ENCODE measurements around the genes ZNG1C, MAMDC2 and RORB.

- RRBS = no CpG with 5 or more reads among the region's 71 CpGs
Observed at GRCh38 chr9:66269355-66270194, 532.6 kb downstream of the FOXD4L4 start.

DNA sequence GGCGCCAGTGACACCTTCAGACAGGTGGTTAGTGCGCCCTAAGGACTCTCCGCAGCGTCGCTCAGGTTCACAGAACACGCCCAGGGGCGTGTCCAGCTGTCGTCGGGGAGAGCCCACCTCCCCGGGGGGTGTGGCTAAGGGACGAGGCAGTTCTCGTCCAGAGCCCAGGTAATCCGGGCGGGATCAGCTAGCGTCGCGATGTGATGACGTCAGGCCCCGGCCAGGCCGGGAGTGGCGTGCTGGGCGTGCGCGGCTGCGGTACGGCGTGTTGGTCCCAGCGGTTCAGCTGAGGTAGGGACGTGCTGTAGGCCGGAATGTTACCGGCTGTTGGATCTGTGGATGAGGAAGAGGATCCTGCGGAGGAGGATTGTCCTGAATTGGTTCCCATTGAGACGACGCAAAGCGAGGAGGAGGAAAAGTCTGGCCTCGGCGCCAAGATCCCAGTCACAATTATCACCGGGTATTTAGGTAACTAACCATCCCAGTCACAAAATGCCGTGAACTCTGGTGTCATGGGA is at the start of gene ZNG1C:
Gene ZNG1C (plus strand): TSS at position 266 of the 518 bp plus-strand sequence.
- RRBS = no CpG with 5 or more reads among the region's 39 CpGs

DNA sequence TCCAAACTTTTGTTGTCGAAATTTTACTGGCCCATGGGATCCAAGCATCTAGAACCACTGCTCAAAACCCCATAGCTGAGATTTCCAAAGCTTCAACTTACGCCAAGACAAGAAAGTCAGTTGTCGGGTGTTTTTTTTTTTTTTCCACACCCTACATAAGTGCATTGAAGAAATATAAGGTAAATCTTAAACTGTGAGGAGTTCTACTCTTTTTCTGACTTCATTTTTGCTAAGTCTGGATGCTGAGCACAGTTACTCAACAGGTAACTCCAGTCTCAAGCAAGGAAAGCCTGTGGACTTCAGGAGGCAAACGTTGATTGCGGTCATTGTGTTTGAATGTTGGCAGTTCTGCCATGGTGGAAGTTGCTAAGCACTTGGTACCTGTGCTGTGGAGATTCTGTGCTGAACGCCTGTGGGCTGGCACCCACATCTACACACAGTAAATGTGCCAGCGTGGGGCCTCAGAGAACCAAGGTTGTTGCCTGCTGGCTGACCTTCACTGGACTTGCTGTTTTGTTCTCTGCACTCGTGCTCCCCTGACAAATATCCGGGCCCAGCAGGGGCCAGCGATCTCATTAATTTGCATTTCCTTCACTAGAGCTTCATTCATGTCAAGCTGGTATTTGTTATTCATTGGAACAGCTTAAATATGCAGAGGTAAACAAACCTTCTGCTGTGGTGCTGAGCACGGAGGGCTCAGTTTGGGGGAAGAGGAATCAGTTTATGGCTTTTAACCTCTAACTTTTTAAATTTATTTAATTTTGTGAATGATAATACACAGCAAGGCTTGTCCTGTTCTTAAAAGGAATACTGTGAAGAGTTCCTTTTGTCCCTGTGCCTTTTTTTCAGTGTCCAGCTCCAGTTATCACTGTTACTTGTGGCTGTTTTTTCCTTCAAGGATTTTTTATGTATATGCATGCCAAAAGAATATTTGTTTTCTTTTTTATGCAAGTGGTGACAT is 92.2 kb downstream of the PABIR1 start:
- RRBS = no CpG with 5 or more reads among the region's 11 CpGs

- RRBS = no CpG with 5 or more reads among the region's 5 CpGs
Observed at GRCh38 chr9:68996512-68996961, 17.4 kb downstream of the PRKACG start.

DNA sequence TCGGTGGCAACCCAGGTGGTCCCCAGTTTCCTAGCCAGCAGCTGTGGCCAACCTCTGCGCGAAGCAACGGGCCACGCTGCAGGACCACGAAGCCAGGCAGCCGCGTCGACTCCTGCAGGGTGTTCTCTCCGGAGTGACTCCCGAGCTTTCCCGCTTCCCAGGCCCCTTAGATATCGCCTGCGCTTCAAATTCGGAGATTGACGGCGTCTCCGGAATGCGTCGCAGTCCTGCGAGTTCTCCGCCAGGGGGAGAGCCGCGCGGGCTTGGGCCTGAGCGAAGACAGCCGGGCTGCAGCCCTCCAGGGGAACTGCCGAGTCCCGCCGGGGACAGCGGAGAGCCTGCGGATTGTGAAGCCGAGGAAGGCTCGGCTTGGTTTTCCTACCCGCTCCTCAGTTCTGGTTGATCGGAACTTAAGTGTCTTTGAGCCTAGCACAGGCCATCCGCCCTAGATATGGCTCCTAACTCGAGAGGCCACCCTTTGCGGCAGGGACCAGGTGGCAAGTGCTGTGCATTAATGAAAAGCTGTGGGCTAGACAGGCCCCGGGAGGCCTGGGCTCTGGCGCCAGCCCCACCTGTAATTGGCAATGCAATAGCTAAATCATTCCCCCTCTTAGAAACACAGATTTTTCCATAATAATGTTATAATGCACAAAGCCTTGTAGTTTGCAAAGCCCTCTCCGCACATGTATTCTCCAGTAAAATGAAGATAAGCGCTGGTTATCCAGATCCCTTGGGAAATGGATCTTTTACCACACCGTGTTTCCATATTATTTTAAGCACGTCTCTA is 821 bp upstream of the APBA1 start:
- RRBS = 4% methylated on average over 19 of the region's 45 CpGs

- RRBS = 8% methylated on average over 16 of the region's 48 CpGs
Observed at GRCh38 chr9:70043312-70044288, at the start of gene MAMDC2. MAMDC2 (plus strand) TSS chr9:70043848.

GRCh38 chr9:70412712-70413342 is 1.6 kb downstream of the KLF9 start:
- RRBS = 5% methylated on average over 9 of the region's 42 CpGs

DNA sequence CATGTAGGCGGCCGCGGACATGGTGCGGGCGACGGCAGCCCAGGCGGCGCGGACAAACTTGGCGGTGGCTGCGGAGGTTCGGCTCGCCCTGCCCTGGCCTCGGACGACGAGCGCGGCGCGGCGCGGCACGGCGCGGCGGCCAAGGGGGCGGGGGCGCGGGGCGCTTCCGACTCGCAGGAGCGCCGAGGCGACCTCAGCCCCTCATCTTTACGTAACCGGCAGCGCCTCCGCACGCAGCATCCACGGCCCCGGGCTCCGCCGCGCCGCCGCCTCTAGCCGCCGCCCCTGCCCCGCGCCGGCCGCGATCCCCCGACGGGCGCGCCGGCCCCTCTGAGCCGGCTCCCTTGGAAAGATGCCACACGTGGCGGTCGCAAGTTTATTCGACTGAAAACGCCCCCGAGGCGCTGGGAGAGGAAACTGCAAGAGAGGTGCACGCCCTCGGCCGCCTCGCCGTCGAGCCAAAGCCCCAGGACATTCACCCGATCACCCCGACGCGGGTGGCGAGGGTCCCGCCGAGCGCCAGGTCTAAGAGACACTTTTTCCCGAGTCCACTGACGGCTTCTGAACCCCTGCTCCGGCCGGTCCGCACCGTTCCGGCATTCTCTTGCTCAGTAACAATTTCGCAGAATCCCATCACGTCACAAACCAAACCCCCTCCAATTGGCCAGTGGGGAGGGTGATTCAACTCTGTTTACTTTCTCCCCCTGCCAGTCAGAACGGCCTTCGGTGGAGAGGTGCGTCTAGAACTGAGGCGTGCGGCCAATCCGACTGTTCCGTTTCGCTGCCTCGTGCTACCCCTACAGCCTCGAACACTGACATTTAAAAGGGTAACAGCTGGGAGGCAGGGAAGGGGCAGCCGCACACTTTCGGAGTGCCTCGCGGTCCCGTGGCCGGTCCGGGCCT is 863 bp downstream of the KLF9 start:
- RRBS = 3% methylated on average over 11 of the region's 107 CpGs

- RRBS = no CpG with 5 or more reads among the region's 2 CpGs
Observed at GRCh38 chr9:70602323-70602834, 187.9 kb upstream of the KLF9 start.

GRCh38 chr9:71697260-71697611 is 71.1 kb downstream of the CEMIP2 start:
- RRBS = no CpG with 5 or more reads among the region's 4 CpGs

- RRBS = no CpG with 5 or more reads among the region's 6 CpGs
Observed at GRCh38 chr9:71739809-71740638, 28.3 kb downstream of the CEMIP2 start.

DNA sequence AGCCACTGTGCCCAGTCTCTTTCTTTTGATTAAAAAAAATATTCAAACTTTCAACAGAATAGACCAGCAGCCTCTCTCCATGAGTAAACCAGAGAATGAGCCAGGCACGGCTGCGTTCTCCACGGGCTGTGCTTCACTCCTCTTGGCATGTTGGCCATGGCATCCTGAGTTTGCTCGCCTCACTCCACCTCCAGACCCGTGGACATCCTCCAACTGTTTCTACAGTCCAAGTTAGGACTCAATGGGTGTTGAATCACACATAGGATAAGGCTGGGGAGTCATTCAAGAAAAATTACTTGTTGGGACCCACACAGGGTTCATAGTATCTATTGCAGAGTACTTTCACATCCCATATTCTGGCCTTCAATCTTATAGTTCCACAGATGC is 20.0 kb upstream of the GDA start:
- RRBS = no CpG with 5 or more reads among the region's 5 CpGs

GRCh38 chr9:72147561-72148110 is 1.6 kb upstream of the GDA start:
- RRBS = no CpG with 5 or more reads among the region's 5 CpGs

DNA sequence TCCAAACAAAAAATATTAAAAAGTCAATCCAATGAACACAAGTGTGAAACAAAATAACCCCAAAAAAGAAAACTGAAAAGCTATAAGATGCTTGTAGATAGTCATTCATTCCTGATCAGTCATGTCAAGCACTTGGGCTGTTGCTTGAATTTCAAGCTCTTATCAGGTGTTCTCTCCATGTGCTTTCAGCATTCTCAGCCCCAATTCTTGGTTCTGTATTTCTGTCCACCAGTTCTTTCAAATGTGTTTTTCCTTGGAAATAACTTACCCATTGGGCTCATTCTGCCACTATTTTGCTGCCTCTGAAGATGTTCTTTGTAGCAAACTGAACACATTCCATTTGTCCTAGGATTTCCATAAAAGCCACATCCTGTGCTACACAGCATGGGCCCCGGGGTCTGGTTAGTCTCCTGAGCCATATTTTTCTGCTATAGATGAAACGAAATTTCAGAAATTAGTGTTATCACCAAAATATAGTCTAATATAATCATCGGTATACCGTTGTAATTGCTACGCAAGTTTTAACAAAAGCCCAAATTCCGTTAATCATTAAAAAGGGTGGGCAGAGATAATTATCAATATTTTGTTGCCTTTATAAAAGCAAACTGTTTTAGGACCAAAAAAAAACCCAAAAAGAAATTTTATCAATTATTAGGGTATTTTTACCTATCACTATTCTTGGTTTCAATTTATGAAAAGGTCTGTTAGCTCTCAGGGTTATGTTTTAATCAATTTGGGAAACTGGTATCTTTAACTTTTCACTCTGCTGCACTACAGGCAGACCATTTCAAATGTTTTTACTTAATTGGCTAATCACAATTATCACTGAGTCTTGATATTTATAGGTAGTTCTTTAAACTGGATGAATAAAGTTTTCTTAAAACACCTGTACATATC is 4.4 kb downstream of the ZFAND5 start:
- RRBS = no CpG with 5 or more reads among the region's 6 CpGs

GRCh38 chr9:72585753-72586271 is 64.4 kb downstream of the TMC1 start:
- RRBS = no CpG with 5 or more reads among the region's 6 CpGs

GRCh38 chr9:73133858-73134408 is 17.7 kb upstream of the ANXA1 start:
- RRBS = no CpG with 5 or more reads among the region's 2 CpGs

- RRBS = no CpG with 5 or more reads among the region's 6 CpGs
Observed at GRCh38 chr9:73357558-73358163, 206.0 kb downstream of the ANXA1 start.

DNA sequence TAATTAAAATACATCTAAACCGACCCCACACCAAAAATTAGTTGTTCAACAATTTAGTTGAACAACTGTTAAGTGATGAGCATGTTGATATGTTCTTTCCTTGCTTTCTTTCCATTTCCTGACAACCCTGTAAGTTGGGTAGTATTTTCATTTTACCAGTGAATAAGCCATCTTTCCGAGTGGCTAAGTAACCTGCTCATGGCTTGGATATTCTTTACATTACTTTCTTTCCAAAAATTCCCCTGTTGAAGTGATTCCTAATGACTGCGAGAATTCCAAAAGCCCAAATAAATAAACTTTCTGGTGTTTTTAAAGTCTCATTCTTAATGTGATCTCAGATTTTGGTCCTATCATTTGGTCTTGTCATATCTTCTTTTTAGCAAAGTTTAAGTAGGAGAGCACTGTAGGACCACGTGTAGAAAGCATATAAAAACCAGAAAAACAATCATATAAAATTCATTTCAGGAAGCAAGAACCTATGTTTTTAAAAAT is 215.0 kb downstream of the ANXA1 start:
- RRBS = no CpG with 5 or more reads among the region's 4 CpGs

DNA sequence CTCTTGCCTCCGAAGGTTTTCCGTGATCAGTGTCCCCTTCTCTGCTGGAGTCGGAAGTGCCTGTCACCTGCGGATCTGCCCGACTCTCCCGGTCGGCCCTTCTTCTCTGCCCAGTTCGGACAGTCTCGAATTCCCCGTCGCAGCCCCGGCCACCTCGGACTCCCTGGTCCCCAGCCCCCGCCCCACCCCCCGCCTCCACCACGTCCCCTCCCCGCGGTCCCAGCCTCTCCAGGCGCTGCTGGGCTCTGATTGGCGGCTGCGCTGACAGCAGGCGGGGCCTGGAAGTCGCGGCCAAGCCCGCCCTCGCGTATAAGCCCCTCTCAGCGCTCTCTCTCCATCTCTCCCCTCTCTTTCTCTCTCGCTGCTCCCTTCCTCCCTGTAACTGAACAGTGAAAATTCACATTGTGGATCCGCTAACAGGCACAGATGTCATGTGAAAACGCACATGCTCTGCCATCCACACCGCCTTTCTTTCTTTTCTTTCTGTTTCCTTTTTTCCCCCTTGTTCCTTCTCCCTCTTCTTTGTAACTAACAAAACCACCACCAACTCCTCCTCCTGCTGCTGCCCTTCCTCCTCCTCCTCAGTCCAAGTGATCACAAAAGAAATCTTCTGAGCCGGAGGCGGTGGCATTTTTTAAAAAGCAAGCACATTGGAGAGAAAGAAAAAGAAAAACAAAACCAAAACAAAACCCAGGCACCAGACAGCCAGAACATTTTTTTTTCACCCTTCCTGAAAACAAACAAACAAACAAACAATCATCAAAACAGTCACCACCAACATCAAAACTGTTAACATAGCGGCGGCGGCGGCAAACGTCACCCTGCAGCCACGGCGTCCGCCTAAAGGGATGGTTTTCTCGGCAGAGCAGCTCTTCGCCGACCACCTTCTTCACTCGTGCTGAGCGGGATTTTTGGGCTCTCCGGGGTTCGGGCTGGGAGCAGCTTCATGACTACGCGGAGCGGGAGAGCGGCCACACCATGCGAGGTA is at the start of gene RORB:
Gene RORB (plus strand): TSS at position 337 of the 988 bp plus-strand sequence.
- RRBS = 13% methylated on average over 14 of the region's 54 CpGs

DNA sequence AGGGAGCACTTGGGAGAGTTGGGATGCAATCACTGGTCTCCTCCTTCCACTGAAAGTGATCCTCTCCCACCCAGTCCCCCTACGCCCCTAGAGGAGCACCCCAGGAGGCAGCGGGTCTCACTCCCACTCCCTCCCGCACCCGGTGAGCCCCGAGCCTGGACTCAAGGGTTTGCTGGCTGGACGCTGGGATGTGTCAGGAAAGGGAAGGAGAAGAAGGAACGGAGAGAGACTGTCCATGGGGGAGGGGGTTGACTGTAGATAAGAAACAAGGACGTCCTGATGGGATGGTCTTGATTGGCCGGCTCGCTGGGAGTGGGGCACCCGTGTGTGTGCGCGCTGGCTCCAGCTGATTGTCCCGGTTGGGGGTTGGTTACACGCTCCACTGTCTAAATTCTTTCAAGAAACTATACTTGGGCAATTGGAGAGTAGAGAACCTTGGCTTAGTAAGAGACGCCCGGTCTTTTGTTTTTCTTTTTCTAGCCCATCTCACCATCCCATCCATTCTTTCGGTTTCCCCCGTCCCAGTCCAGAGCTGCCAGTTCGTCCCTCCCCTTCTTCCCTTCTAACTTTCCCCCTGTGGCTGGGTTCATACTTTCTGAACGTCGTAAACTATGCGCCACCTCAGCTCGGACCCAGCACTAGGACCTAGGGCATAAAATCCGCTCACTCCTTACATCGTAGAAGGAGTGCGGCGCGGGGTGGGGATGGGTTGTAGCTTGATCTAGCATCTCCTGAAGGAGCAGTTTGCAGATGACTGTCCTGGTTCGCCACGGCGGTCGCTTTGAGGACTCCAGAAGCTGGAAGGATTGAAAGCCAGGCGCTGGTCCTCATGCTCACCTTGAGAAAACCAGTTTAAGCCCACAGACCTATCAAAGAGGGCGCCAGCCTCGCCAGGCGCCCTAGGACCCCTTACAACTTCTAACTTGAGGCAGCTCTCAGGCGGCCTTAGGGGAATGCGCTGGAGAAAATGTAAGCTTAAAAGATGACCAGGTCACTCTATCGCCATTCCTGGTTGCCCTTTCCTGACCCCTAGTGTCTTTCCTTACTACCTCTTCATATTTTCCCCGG is 2.4 kb downstream of the RORB start:
- RRBS = 30% methylated on average over 9 of the region's 41 CpGs

Measured in HL-60 (cell line).